Thoracic aorta (tissue), 1 donor: ENCODE data around the gene RAB42.

- RAMPAGE, long total RNA, result no peak
Measured at GRCh38 chr1:27659239-27660352, 12.4 kb downstream of the IFI6 start.

GRCh38 chr1:27724728-27725422 is 886 bp upstream of the FAM76A start:
- RAMPAGE, long total RNA, result no peak

DNA sequence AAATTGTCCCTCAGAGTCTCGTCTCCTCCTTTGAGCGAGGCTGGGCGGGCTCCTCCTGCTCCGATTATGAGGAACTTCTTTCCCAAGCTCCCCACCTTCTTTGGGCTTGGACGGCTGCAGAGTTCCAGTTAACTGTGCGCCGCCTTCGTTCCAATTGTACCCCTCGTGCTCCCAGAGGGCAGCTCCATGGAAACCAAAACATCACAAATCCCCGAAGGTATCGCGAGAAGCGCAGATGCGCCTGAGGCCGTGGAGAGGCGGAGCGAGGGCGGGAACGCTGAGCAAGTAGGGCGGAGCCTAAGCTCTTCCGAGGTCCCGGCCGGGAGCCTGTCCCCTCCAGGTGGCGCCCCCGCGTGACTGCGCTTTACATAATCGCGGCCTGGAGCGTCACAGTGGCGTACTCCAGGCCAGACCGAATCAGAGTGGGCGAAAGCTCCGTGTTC is 317 bp upstream of the FAM76A start:
- RAMPAGE, long total RNA, result no peak

GRCh38 chr1:27876127-27876649 is 3.8 kb downstream of the THEMIS2 start:
- RAMPAGE, long total RNA, result no peak

GRCh38 chr1:27882029-27882988 is 10.0 kb downstream of the THEMIS2 start:
- RAMPAGE, long total RNA, result no peak

DNA sequence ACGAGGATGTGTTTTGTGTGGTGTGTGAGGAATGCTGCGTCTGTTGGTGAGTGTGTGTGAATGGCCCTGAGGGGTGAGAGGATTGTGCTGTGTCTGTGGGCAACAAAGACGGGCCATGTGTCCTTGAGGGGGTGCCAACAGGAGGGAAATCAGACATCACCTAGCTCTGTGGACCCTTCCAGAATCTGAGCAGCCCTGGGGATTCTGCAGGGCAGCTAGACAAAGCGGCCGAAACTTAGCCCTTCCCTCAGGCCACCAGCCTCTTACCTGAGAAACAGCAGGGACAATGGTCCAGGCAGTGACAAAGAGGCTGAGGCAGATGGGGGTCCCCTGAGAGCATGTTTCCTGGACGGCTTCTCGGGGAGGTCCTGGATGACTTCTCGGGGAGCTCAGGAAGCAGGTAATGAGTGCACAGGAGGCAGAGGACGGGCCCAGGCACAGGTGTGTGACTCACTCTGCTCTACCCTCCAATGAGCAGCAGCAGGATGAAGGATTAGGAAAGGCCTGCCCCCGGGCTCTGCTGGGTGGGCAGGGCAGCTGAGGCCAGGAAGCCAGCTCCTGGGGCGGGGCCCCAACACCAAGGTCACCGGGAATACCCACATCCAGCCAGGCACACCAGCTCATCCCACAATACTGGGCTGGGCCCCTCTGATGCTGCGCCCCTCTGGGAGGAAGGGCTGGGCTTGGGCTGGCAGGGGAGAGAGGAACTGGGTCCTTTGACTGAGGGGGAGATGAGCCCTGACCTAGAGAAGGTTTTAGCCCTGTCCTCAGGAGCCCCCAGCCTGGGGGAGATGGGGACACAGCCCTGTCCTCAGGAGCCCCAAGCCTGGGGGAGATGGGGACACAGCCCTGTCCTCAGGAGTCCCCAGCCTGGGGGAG is 17.2 kb upstream of the PTAFR start:
- RAMPAGE, long total RNA, result no peak

DNA sequence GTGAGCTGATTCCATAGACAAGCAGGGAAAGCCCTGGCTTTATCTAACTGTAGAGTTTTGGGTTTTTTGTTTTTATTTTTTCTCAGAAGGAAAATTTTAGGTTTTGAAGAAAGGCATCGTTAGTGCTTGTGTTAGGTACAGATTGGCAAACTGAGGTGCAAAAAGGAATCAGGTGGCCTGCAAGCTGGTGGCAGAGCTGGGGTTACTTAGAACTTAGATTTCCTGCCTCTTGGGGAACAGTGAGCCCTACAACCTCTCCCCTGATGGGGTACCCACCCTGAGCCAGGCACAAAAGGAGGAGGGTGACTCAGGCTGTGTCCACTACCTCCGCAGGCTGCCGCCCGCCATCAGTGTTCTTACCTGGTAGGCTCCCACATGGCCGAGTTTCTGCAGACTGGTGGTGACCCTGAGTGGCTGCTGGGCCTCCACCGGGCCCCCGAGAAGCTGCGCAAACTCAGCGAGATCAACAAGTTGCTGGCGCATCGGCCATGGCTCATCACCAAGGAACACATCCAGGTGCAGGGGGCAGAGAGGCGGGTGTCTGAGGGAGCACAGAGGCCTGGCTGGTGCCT is 12.7 kb downstream of the SESN2 start:
- RAMPAGE, long total RNA, result no peak

DNA sequence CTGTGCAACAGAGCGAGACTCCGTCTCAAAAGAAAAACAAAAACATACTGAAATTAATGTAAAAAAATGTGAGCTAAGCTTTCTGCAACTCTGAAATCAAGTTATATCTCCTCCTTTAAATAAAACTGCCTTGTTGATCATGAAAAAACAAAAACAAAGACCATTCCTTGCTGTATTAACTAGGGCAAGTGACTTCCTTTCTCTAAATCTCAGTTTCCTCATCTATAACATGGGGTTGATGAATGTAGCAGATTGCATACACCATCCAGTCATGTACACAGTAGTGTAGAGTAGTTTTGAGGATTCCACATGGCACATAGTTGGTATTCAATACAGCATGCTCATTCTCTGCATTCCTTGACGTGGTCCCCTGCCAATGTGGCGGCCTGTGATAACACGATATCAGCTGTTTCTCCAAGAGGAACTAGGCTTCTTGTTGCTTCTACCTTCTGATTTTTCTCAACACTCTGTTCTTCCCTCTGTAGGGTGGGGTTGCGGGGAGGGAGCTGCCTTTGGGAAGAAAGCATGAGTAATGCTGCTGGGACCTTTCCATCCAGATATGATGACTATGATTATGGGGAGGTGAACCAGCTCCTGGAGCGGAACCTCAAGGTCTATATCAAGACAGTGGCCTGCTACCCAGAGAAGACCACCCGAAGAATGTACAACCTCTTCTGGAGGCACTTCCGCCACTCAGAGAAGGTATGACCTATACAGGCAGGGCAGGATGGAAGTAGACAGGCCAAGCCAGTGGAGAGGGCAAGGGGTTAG is 19.4 kb downstream of the SESN2 start:
- RAMPAGE, long total RNA, result no peak

- RAMPAGE, long total RNA, result no peak
Measured at GRCh38 chr1:28437654-28438737, 67.8 kb upstream of the RCC1 start.

- RAMPAGE, long total RNA, result no peak
Measured at GRCh38 chr1:28580350-28580929, 11.6 kb upstream of the RAB42 start.

DNA sequence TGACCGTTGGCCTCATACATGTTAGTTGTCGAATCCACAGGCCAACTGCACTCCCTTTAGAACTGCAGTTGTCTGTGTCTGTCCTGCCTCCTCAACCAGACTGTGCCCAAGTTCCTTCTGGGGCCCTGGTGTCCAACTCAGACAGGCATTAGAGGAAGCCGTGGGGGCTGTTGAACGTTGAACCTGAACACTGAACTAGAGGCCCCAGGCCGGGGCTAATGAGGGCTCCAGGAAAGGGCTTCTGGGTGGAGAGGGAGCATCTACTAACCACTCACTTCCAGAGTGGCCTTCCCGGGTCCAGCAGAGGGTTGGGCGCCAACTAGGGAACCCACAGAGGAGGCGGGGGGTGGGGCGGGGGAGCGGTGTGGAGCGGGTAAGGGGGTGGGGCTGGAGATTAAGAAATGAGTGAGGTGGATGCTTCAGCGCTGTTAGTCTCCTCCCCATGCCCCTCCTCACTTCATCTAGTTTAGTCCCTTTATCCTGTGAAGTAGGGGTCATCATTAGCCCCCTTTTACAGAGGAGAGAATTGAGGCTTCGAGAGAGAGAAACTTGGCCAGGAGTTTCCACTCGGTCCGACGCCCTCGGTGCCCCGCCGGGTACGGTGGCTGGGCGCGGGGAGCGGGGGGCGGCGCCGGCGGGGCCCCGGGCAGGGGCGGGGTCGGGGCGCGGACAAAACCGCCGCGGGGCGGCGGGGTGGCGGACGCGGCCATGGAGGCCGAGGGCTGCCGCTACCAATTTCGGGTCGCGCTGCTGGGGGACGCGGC is at the start of gene RAB42:
Gene RAB42, plus strand, starts transcription at position 462 of the 764 bp plus-strand sequence.
- RAMPAGE, long total RNA, result no peak

GRCh38 chr1:28592568-28592992 is 515 bp downstream of the RAB42 start:
- RAMPAGE, long total RNA, result no peak

- RAMPAGE, long total RNA, result no peak
Measured at GRCh38 chr1:28744041-28744398, 7.3 kb downstream of the YTHDF2 start.

DNA sequence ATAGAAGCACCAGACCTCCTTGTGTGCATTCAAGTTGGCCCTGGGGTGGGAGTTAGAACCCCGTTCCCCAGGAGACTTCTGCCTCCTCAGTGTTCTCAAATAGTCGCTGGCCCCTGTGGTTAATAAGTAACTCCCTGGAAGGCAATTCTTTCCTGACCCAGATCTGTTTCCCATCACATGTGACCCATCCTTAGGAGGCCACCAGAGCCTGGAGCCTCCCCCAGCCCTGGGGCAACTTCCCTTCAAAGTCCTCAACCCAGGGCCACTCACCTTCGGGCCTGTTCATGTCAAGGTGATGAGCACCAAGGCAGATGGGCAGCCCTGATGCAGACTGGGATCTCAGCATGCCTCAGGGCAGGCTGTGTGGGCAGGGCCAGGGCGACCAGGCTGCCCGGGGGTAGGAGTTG is 42.4 kb upstream of the EPB41 start:
- RAMPAGE, long total RNA, result no peak

- RAMPAGE, long total RNA, result no peak
Measured at GRCh38 chr1:28898869-28899303, 15.5 kb upstream of the EPB41 start.

- RAMPAGE, long total RNA, result no peak
Measured at GRCh38 chr1:28914009-28914438, 345 bp upstream of the EPB41 start.

- RAMPAGE, long total RNA, result no peak
Measured at GRCh38 chr1:28930324-28930539, 15.9 kb downstream of the EPB41 start.

DNA sequence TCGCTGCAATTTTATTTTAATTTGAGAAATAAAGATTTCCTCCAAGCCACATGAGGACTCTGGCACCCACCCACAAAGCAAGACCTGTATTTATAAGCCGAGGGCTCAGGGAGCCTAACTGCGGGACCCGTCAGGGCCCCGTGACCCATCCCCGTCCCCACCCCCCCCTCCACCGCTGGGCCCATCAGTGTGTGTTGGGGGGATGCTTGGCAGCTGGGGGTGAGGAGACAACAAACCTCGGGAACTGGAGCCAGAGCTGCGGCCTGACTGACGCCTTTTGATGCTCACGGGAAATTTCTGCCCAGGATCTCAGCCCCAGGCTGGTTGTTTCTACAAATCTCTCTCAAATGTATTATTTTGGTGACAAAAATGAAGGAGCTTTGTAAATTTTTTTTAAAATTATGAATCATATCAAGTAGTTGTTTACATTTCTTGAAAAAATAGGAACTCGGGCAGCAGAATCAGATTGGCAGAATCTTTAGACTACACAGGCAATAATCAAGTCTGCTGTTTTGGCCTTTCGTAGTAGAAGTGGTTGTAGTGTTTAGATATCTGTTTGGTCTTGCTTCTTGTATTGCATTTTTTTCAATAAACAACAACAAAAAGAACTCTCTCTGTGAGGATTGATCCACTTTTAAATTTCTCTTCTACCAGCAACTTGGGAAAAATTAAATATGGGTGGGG is 4.1 kb downstream of the TMEM200B start:
- RAMPAGE, long total RNA, result no peak

- RAMPAGE, long total RNA, result no peak
Measured at GRCh38 chr1:29120939-29121740, 2.6 kb downstream of the TMEM200B start.

DNA sequence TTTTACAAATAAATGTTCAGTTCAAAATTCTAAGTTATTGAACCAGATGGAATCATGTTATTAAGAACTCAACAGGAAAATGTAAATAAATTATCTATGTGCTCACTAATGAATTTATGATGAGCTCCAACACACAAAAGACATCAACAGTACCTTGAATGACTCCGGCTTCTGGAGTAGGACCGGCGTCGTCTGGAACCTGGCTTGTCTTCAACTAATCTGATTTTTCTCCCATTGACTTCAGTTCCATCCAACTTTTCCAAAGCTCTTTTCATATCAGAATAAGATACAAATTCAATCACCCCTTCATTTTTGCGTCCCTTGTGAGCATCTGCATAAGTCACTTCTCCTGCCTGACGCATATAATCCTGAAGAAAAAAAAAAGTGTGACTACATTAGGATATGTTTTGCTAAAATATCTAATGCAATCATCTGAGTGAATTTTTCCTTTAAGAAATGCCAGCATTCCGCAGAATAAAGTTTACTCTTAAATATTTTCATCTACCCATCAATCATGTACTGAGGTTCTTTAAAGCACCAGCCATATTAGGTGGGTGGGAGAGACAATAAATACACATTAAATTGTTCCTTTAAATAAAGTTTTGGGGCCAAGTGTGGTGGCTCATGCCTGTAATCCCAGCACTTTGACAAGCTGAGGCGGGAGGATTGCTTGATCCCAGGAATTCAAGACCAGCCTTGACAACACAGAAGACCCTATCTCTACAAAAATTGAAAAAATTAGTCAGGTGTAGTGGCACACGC is 27.0 kb downstream of the SRSF4 start:
- RAMPAGE, long total RNA, result no peak